Aorta (tissue), 1 donor: ENCODE measurements around a stretch of chr22.

GRCh38 chr22:41906849-41908100 is 7.6 kb downstream of the SHISA8 start:
- PRO-cap: no peak

DNA sequence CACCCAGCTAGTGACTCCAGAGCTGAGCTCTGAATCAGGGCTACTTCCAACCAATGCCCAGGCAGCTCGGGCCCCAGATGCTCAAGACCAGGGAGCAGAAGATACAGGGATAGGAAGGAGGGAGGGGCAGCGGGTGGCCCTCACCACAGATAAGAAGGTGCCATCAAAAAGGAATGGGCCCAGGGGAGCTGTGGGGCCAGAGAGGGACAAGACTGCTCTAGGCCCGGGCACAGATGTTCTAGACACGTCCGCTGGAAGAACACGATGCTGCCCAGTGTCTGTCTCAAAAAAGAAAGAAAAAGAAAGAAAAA is 7.5 kb downstream of the CENPM start:
- PRO-cap: no peak

GRCh38 chr22:42080328-42080843 is 886 bp downstream of the SMDT1 start:
- PRO-cap: no peak

DNA sequence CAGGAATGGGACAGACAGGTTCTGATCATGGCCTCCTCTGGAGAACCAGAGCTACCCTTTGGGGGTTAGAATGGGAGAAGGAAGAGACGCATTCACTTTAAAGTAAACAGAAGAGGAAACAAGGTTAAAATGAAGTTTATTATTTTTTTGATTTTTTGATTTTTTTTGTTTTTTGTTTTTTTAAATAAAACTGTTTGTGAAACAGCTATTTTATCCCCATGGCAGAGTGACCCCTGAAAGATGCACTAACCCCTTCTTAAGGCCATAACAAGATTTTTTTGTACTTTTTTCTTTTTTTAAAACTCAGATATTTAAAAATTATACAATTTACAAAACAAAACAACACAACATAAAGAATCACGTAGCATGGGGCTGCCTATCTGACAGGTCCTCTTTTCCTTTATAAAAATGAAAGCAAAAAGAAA is 29.3 kb upstream of the CYP2D6 start:
- PRO-cap: no peak

GRCh38 chr22:42209934-42211348 is 60.0 kb downstream of the TCF20 start:
- PRO-cap: no peak

DNA sequence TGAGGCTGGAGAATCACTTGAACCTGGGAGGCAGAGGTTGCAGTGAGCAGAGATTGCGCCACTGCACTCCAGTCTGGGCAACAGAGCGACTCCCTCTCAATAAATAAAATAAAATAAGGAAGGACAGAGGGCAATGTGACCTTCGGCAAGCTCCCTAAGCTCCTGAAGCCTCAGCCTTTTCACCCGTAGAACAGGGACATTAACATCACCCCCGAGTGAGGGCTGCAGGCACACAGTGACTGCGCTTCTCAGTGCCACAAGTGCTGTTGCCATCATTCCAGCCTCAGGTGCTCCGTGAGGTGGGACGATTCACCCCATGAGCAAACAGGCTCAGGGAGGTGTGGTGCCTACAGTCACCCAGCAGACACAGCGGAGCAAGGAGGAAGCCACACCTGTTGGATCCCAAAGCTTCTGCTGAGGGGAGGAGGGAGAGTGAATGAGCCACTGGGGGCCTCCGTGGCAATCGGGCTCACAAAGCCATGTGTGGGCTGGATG is 9.0 kb upstream of the TCF20 start:
- PRO-cap: no peak

DNA sequence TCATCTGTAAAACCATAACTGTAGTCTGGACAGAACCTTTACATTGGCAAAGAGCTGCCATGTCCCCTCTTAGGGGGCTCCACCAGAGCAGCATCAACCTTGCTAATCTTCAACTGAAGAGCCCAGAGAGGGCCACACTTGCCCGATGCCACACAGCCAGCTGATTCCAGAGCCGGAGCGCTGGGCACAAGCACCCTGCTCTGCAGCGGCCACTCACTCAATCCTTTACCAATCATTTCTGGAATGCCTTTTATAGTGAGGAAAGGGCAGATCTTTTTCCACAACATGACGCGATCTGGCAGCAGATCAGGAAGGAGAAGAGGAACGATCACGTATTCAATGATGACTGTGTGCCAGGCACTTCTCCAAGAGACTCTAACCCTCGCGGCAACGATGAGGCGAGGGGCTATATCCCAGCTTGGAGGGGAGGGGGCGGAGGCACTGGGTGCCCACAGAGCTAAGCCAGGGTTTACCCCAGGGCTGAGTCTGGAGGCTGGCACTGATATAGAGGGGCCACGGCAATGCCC is 56.3 kb upstream of the TCF20 start:
- PRO-cap: unidirectional peak, minus-strand start at position 227 of the sequence

DNA sequence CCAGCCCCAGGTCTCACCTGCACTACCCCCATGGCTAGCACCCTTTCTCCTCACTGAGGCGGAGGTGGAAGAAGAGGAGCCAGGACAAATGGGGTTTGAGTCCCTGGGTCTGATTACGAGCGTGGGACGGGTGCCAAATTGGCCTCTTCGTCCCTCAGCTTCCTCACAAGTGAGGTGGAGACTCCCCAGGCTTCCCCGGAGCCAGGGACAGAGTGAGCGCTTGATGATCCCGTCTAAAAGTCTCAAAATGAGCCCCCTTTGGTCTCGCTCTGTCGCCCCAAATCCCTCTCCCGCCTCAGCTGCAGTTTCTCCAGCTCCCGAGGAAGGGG is 64.1 kb downstream of the NFAM1 start:
- PRO-cap: no peak

GRCh38 chr22:42443904-42445131 is 12.1 kb upstream of the NFAM1 start:
- PRO-cap: no peak

- PRO-cap: no peak
Observed at GRCh38 chr22:42459721-42460146, 27.5 kb upstream of the NFAM1 start.

DNA sequence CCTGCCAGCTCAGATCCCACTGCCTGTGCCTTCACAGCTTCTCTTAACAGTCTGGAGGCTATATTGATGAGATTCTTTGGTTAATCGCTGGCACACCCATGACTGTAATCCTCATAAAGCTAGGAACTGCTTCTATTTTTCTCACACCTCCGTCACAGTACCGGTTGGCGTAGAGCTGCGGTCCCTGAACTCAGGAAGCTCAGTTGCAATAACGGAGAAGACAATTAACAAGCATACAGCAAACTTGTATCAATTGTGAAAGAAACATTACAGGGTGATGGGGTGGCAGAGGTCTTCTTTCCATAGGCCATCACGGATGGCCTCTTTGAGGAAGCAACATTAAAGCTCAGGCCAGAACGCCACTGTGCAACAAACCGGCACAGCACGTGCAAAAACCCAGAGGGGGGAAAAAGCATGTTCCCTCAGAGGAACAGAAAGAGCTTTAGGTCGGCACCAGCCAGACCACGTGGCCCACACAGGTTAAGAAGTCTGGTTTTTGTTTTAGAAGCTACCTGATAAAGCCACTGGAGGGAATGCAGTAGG is 854 bp downstream of the RRP7A start:
- PRO-cap: no peak

DNA sequence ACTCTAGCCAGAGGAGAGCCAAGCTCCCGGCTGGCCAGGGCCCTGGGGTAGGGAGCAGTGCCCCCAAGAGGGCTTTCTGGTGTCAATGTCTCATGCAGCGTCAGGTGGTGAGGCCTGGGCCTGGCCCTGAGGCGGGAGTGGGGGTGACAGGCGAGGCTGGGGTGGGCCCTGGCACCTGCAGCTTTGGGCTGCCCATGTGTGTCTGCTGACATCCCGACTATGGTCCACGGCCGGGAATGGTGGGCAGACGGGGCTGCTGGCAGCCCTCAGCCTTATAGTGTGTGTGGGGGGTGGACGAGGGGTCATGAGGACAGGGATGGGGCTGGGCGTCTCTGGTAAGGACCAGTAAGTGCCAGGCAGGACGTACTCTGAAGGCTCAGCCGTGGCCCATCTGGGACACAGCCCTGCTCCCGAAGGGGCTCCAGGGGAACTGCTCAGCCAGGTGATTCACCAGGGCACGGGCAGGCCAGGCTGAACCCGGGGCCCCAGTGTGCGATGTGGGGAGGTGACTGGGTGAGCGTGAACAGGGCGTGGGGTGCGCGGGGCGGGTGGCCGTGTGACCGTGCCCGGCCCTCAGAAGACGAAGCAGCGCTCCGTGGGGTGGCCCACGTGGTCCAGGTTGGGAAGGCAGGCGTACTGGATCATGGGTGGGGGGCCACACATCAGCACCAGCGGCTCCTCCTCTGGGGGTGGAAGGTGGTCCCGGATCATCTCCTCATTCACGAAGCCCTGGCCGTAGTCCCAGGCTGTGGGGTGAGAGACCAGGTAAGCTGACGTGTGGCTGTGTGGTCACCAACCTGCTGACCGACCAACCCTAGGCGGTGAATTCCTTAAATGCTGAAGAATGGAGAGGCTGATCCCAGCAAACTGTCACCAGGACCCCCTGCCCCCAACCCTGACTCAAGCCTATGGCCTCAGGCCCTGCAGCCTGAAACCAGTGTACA is 4.8 kb upstream of the POLDIP3 start:
- PRO-cap: no peak

DNA sequence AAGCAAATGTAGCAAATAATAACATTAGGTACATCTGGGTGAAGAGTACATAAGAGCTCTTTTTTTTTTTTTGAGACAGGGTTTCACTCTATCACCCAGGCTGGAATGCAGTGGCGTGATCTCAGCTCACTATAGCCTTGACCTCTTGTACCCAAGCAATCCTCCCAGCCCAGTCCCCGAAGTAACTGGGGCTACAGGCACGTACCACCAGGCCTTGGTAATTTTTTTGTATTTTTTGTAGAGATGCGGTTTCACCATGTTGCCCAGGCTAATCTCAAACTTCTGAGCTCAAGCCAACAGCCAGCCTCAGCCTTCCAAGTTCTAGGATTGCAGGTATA is 1.6 kb upstream of the ATP5MGL start:
- PRO-cap: no peak

- PRO-cap: no peak
Observed at GRCh38 chr22:42794275-42794574, 62.8 kb downstream of the ARFGAP3 start.

GRCh38 chr22:42819151-42819816 is 37.8 kb downstream of the ARFGAP3 start:
- PRO-cap: no peak

GRCh38 chr22:42820871-42821489 is 36.1 kb downstream of the ARFGAP3 start:
- PRO-cap: no peak

GRCh38 chr22:42905483-42906199 is 48.6 kb upstream of the ARFGAP3 start:
- PRO-cap: no peak

DNA sequence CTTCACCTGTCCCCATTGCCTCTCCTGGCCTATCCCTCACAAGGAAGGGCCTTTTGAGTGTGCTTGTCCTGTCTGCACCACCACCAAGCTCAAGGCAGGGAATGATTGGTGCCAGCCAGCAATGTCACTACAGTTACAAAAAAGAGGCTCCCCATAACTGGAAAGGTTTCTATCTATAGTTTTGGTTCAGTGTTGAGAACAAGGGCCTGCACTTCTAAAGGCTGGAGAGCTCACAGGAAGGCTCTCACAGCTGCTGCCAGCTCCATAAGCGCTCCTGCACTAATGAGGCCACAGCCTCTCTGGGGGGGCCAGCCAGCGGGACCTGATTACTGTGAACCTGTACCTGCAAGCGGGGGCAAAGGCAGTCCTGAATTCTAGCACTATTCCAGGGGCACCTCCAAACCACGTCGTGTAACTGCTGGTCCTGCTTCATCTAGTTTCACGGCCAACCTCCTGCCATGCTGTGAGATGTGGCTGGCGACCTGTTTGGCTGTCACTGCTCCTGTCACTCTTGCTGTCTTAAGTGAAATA is 53.1 kb upstream of the ARFGAP3 start:
- PRO-cap: no peak

- PRO-cap: no peak
Observed at GRCh38 chr22:42939442-42939983, 75.4 kb downstream of the PACSIN2 start.

GRCh38 chr22:42963792-42964284 is 51.1 kb downstream of the PACSIN2 start:
- PRO-cap: no peak